Skeletal muscle cell (primary cell): ENCODE measurements around the genes DCAF7 and SCN4A.

GRCh38 chr17:62454146-62454448, 24.5 kb upstream of the TLK2 start:
- RRBS, result no CpG with 5 or more reads among the region's 3 CpGs

- RRBS, result no CpG with 5 or more reads among the region's 8 CpGs
Measured at GRCh38 chr17:62681367-62681910, 54.0 kb downstream of the MRC2 start.

GRCh38 chr17:62703140-62703636, 75.7 kb downstream of the MRC2 start:
- RRBS, result no CpG with 5 or more reads among the region's 11 CpGs

- RRBS, result no CpG with 5 or more reads among the region's 5 CpGs
Measured at GRCh38 chr17:63039056-63039744, 73.2 kb downstream of the TANC2 start.

DNA sequence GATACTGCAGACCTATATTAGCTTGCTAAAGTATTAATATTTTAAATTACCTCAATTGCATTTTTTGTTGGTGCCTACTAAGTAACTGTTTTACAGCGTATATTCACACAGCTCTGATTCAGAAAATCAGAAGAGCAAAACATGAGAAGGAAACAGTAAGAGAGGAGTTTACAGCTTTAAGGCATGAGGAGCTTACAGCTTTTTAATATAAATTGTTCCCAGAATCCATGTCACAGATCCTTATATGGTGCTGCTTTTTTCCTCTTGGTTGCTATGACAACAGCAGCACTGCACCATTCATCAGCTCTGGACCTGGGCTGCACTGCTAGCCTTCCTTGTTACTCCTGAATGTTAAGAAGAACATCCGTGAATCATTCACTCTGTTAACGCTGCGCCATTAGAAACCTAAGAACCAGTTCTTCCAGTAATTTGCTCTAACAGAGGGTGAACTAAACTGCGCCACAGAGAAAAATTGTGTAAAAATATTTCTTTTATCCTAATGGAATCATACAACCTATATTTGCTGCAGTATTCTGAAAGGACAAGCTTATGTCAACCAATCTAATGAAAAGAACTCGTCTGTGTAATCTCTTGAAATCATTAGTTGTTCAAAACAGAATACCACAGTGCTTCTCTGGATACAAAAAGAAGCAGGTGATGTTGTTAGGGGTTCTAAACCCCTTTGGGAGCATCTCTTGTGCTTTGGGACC, 151.0 kb downstream of the TANC2 start:
- RRBS, result no CpG with 5 or more reads among the region's 6 CpGs

DNA sequence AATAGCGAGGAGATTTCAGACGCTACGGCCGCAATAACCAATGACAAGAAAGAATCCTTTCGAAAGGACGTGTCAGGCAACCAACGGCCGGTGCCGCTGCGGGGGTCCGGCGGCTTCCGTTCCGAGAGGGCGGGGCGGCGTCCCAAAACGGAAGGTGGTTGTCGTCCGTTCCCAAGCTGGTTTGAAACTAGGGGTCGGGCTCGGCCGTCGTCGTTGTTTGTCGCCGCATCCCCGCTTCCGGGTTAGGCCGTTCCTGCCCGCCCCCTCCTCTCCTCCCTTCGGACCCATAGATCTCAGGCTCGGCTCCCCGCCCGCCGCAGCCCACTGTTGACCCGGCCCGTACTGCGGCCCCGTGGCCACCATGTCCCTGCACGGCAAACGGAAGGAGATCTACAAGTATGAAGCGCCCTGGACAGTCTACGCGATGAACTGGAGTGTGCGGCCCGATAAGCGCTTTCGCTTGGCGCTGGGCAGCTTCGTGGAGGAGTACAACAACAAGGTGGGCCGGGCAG, at the start of gene DCAF7:
Gene DCAF7, plus strand, starts transcription at position 161 of the 512 bp plus-strand sequence.
- RRBS, result 7% methylated on average over 9 of the region's 52 CpGs

DNA sequence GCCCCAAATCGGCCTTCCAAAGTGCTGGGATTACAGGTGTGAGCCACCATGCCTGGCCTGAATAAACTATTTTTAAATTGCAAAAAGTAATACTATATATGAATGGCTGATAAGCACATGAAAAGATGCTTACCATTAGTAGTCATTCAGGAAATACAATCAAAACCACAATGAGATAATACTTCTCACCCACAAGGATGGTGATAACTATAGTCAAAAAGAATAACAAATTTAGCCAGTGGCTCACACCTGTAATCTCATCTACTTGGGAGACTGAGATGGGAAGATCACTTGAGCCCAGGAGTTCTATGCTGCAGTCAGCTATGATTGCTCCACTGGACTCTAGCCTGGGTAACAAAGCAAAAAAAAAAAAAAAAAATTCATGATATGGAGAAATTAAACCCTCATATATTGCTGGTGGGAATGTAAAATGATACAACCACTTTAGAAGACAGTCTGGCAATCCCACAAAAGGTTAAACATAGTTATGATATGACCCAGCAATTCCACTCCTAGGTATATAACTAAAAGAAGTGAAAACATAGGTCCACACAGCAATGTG, 2.3 kb upstream of the TACO1 start:
- RRBS, result no CpG with 5 or more reads among the region's 1 CpG

DNA sequence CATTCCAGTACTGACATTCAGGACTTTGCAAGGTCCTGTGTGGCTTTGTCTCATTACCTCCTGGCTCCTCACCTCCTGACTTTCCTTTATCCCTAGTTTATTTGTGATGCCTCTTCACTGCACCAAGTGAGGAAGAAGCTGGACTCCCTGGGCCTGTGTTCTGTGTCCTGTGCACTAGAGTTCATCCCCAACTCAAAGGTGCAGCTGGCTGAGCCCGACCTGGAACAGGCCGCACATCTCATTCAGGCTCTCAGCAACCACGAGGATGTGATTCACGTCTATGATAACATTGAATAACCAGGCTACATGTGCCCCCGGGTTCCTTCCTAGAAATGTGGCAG, 7.0 kb downstream of the TACO1 start:
- RRBS, result 88% methylated on average over 1 of the region's 5 CpGs

DNA sequence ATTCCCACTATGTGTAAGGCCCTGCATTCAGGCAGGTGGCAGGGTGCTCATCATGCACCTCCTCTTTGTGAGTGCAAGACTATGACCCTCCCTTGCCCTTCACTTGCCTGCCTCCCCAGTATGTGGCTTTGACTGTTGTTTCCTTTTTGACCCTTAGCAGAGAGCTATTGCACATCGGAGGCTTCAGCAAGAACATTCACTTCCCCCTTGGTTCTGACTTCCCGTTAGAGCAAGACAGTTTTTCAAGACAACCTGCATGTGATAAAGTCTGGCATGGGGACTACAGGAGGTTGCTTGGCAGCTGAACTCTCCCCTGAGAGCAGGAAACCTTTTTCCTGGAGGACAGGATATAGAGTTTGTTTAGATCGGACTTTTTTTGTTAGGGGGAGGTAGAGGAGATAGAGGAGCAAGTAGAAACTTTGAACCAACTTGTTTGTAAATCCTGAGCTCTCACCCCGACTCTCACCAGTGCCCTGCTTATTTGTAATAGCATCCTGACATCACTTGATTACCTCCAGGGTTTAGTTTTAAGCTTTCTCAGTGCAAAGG, 34.3 kb downstream of the LIMD2 start:
- RRBS, result no CpG with 5 or more reads among the region's 4 CpGs

- RRBS, result no CpG with 5 or more reads among the region's 3 CpGs
Measured at GRCh38 chr17:63684751-63685528, 15.0 kb downstream of the LIMD2 start.

DNA sequence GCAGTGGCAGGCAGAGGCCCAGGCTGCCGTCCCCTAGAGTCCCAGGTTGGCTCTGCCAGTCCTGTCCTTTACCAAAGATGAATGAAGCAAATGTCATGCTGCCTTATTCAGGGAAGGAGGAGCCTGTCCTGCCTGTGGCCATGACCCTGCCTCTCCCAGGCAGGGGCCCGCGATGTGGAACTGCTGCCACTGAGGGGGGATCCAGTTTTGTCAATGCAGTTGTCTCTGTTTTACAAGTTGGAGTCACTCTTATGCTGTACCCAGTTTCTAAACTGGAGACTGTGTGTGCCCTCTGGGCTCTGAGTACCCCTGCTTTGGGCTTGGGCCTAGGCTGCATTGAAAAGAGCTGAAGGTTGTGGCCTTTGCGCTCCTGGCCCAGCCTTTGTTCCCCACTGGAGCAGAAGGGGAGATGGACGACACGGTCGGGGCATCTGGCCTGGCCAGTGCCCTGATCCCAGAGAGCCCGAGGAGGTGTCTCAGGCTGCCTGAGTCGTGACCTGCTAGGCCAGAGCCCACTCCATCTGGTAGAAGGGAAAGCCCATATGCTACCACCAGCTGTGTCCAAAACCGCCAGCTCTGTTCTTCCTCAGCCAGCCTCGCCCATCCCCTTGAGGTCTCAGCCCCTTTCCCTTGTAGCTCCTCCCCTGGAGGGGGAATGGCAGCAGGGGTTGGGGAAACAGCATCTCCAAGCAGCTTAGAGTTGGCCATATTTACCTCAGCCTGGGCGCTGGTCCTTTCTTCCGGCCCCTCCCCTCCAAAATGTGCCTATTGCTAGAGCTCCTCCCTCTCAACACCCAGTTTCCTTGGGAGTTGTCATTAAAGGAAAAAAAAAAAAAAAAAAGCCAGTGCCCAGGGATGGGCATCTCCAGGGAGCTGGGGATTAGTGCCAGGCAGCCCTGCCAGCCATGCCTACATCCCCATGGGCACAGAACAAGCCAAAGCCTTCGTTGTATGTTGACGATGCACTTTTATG, 5.4 kb downstream of the LIMD2 start:
- RRBS, result no CpG with 5 or more reads among the region's 15 CpGs

DNA sequence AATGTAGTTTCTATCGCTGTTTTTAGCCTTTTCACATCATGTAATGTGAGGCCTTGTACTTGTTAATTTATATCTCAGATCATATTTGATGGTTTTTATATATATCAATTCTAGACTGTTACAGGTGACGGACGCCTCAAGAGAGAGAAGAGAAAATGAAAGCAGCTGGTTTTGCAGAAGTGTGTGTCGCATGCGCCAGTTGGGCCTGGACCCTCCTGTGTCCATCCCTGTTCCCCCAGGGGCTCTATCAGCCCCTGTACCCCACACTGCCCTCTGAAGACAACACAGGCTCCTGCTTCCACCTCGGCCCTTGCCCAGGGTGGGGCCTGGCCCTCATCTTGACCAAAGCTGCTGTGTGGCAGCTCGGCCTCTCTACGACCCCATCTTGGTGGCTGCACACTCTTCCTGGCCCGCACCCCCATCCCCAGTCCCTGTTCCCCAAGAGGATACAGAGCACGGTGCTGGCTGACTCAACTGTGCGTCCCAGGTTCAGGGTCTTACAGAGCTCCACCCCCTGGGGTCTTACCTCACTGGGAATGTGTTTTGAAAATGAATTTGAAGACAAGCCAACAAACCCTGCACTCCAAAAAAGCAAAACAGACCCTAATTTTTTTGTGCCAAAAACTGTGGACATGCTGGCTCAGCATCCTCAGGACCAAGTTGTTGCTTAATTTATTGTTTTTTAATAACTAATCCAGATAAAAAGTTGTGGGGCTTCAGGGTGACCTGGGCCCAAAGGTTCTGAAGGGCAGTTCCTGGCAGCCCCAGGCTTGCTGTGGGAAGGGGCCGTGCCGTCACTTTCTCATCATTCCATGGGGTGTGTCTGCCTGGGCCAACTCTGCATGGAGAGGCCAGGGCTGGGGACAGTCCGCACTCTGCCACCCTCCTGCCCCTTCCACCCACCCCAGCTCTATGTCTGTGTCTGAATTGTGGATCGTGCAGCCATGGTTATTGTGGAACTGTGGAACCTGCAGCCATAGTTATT, 4.4 kb downstream of the LIMD2 start:
- RRBS, result no CpG with 5 or more reads among the region's 15 CpGs

GRCh38 chr17:63707252-63707762, 7.4 kb upstream of the LIMD2 start:
- RRBS, result no CpG with 5 or more reads among the region's 12 CpGs

GRCh38 chr17:63836841-63837294, 5.6 kb downstream of the SMARCD2 start:
- RRBS, result no CpG with 5 or more reads among the region's 6 CpGs

DNA sequence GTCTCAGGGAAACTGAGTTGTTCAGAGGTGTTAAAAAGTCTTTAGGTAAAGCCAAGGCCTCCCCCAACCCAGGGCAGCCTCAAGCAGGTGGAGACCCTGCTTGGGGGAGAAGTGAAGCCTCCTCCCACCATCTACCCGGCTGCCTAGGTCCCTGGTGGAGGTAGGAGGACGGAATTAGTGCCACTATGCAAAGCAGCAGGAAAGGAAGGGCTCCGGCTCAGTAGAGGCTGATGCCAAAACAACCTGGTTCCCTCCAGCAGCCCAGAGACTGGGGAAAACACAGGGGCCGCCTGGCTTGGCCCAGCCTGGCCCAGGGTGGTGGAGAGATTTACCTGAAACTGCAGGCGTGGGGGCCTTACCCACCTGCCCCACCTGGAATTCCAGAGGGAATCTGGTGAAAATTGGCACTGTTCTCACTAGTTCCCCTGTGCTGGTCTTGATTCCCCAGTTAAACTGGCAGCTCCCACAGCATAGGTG, 4.7 kb downstream of the CD79B start:
- RRBS, result 53% methylated on average over 3 of the region's 5 CpGs

- RRBS, result no CpG with 5 or more reads among the region's 11 CpGs
Measured at GRCh38 chr17:63969081-63969654, 3.5 kb downstream of the SCN4A start.

DNA sequence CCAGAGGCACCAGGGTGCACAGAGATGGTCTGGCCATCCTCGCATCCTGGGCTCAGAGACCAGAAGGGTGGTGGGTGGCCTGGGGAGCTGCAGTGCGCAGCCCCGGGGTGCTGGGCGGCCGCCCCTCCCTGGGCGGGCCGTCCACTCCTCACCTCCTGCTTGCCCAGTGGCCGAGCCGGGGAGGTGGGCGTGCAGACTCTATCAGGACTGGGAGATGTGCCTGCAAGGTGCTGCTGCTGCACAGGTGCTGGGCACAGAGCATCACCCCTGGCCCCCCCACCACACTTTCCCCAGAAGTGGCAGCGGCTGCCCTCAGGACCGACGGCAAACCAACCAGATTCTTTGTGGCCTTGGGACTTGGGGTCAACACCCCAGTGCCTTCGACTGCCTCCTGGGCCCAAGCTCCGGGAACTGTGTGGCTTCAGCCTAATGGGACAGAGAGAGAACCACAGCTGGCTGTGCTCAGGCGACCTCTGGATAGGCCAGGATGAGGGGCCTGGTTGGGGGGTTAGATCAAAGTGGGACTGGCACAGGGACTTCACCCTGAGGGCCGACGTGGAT, at the start of gene SCN4A:
Gene SCN4A, minus strand, starts transcription at position 114 of the 561 bp plus-strand sequence.
- RRBS, result 96% methylated on average over 6 of the region's 18 CpGs

GRCh38 chr17:64024810-64025680, 4.6 kb upstream of the ICAM2 start:
- RRBS, result no CpG with 5 or more reads among the region's 18 CpGs

GRCh38 chr17:64051166-64051560, 30.7 kb upstream of the ICAM2 start:
- RRBS, result no CpG with 5 or more reads among the region's 1 CpG